ENCODE data around the genes SIAH2, MINDY4B and P2RY14.

GRCh38 chr3:149475043-149476148, 899 bp downstream of the TM4SF4 start:
- PRO-cap = no peak
CAGE:
- cytosol, long polyA plus RNA = no peak
- long polyA plus RNA = no peak
- nucleus, long polyA plus RNA = no peak

- PRO-cap = no peak
CAGE:
- cytosol, long polyA plus RNA = no peak
- long polyA plus RNA = no peak
- nucleus, long polyA plus RNA = no peak
Observed at GRCh38 chr3:149494117-149494528, 19.6 kb downstream of the TM4SF4 start.

- PRO-cap = no peak
CAGE:
- cytosol, long polyA plus RNA = no peak
- long polyA plus RNA = no peak
- nucleus, long polyA plus RNA = no peak
Observed at GRCh38 chr3:149593259-149593714, 64.5 kb downstream of the WWTR1 start.

DNA sequence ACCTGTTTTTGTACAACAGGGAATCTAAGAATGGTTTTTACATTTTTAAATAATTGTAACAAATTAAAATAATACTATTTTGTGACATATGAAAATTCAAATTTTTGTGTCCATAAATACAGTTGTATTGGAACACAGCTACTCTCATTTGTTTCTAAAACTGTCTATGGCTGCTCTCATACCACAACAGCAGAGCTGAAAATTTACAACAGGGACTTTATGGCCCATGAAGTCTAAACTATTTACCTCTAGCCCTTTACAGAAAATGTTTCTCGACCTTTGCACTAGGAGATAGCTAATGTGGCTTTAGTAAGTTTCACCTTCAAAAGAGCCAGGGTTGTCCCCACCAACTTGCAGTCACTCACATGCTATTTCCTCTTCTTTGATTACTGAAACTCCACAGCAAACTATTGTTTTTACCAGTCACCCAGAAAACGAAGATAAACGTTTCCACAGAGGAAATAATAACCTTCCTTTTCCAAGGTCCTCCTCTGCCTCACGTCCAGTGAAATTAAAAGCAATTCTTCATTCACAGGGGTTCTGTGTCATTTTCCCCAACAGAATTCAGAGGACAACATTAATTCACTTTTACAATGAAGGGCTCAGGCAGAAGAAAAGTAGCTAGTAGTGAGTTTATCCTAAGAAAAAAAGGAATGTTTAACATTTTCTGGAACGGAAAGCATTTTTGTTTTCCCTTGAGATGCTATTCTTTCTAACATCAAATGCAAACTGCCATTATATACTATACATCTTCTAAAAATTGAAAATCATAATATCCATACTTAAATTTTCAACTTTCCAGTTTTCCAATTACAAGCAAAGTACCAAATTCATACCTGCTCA, 48.2 kb downstream of the WWTR1 start:
- PRO-cap = no peak
CAGE:
- cytosol, long polyA plus RNA = no peak
- long polyA plus RNA = no peak
- nucleus, long polyA plus RNA = no peak

DNA sequence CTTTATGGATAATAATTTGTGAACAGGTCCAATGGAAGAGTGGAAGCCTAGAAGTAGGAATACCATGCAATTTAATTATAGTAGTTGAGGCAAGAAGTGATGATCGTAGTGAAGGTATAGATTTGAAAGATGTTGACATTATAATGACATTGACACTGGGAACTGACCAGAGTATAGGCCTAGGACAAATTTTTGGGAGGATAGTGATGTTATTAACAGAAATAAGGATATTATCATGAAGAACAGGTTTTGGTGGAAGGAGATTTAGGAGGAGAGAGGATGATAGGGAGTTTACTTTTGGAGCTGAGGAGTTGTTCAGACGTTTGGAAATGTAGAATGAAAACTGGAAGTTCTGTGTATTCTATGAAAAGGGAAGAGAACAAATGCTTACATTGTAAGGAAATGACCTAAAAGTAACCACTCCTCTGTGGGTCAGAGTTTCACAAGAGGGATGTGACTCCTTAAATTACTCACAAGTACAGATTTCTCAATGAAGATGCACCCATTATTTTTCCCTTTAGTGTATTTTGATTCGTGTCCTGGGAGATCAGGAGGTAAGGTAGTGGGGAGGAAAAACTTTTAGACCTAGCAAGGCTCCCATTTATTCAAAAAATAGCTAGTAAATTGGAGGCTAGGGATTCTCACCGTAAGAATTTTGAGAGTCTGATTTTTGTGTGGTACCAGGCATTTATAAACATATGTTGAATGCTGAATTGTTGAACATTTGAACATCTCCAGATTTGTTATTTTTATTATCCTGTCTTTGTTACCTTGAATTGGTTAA, 3.9 kb downstream of the RNF13 start:
- PRO-cap = no peak
CAGE:
- cytosol, long polyA plus RNA = no peak
- long polyA plus RNA = no peak
- nucleus, long polyA plus RNA = no peak

GRCh38 chr3:149968703-149969685, 1.7 kb downstream of the PFN2 start:
- PRO-cap = no peak
CAGE:
- cytosol, long polyA plus RNA = no peak
- long polyA plus RNA = no peak
- nucleus, long polyA plus RNA = no peak

DNA sequence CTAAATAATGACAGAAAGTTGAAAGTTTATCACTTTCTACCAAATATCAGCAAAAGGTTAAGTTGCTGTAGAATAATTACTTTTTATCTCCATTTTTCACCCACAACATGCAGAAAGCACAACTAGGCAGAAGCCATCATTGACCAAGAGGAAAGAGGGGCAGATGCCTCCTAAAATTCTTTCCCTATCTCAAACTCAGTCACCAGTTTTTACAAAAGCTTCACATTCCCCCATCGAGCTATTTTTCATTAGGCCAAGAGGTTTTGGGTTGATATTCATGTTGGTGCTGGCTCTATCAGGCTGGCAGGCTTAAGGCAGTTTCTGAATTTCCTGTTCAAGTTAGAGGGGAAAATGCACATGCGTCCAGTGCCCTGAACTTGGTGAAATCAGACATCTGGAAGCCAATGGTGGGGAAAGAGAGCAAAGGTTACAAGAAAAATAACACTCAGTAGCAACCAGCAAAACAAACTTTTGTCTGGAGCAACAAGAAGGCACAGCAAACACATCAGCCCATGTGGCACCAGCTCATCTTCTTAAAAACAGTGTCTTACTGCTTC, 155.8 kb upstream of the TSC22D2 start:
- PRO-cap = no peak
CAGE:
- cytosol, long polyA plus RNA = no peak
- long polyA plus RNA = no peak
- nucleus, long polyA plus RNA = no peak

- PRO-cap = no peak
CAGE:
- cytosol, long polyA plus RNA = no peak
- long polyA plus RNA = no peak
- nucleus, long polyA plus RNA = no peak
Observed at GRCh38 chr3:150253261-150254069, 154.6 kb upstream of the TSC22D2 start.

DNA sequence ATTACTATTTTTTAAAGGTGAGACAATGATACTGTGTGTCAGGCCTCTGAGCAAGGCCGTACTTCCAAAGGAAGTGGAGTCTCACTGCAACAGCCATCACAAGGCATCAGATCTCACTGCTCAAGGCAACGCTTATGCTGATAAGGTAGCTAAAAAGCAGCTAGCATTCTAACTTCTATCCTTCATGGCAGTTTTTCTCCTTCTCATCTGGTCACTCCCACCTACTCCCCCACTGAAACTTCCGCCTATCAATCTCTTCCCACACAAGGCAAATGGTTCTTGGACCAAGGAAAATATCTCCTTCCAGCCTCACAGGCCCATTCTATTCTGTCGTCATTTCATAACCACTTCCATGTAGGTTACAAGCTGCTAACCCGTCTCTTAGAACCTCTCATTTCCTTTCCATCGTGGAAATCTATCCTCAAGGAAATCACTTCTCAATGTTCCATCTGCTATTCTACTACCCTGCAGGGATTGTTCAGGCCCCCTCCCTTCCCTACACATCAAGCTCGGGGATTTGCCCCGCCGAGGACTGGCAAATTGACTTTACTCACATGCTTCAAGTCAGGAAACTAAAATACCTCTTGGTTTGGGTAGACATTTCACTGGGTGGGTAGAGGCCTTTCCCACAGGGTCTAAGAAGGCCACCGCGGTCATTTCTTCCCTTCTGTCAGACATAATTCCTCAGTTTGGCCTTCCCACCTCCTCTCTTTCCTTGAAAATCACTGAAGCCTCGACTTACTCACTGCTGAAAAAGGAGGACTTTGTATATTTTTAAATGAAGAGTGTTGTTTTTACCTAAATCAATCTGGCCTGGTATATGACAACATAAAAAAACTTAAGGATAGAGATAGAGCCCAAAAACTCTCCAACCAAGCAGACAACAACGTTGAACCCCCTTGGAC, 2.1 kb upstream of the SELENOT start:
- PRO-cap = no peak
CAGE:
- cytosol, long polyA plus RNA = no peak
- long polyA plus RNA = no peak
- nucleus, long polyA plus RNA = no peak

- PRO-cap = no peak
CAGE:
- cytosol, long polyA plus RNA = no peak
- long polyA plus RNA = no peak
- nucleus, long polyA plus RNA = no peak
Observed at GRCh38 chr3:150724862-150725469, 21.2 kb upstream of the ERICH6 start.

DNA sequence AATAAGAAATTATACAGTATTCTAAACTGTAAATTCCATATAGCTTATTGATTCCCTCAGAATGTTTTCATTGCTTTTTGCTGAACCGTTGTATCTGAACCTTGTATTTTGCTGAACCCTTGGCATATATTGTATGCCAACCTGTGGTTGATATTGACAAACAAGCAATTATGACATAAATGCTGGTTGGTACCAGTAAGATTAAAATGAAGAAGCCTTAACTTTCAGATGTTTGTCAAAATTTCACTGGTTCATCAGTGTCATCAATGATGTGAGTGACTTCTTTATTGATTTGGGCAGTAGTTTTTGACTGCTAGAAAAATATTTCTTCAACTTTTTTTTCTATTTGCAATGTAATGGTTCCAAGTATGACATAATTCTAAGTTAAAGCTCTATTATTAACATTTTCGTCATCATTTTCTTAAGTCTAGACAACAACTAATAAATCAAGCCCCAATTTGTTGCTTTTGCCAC, 25.5 kb upstream of the ERICH6 start:
- PRO-cap = no peak
CAGE:
- cytosol, long polyA plus RNA = no peak
- long polyA plus RNA = no peak
- nucleus, long polyA plus RNA = no peak

- PRO-cap = no peak
CAGE:
- cytosol, long polyA plus RNA = no peak
- long polyA plus RNA = no peak
- nucleus, long polyA plus RNA = no peak
Observed at GRCh38 chr3:150744570-150745086, 18.3 kb downstream of the SIAH2 start.

- PRO-cap = bidirectional peak, plus-strand start at chr3:150763229, minus-strand start at chr3:150763165; bidirectional peak, plus-strand start at chr3:150763610, minus-strand start at chr3:150763460
CAGE:
- cytosol, long polyA plus RNA = no peak
- long polyA plus RNA = no peak
- nucleus, long polyA plus RNA = no peak
Observed at GRCh38 chr3:150763033-150763708, at the start of gene SIAH2. SIAH2 (minus strand) TSS chr3:150763169.

DNA sequence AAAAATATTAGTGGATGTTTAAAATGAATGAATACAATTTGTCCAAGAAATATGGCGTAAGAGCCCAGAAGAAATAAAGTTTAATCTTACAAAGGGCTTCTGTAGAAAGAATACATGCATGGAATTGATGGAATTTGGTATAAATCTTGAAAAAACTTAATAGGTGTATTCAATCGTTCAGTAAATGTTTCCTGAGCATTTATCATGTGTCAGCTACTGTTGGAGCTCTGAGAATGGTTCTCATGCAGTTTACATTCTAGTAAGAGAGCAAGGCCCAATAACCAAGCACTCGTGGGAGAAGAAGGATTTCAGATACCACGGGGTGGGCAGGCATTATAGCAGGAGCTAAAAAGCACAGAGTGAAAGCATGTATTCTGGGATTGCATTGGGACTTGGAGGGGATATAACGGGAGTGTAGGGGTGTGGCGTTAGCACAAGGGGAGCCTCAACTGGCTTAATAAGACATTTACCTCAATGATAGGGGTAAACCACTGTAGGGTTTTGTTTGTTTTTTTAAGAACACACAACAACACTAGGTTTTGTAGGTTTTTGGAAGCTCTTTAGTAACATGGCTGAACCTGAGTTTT, 1.5 kb upstream of the SIAH2 start:
- PRO-cap = no peak
CAGE:
- cytosol, long polyA plus RNA = no peak
- long polyA plus RNA = no peak
- nucleus, long polyA plus RNA = no peak

DNA sequence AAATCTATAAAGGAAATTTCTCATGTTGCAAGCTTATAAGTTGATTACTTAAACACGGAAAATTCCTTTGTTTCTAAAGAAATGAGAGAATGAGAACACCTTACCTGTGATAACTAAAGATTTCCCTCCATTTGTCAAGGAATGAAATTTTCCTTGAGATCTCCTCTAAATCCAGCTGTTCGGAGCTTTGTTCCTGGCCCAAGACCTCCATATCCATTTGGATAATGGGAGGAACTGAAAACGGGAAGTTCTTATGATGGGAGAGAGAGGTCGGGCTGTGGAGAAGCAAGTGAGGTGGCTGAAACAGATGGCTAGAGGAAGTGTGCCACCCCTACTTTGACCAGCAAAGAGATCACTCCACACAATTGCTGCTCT, at the start of gene MINDY4B:
Gene MINDY4B, minus strand, starts transcription at position 217 of the 375 bp plus-strand sequence.
- PRO-cap = no peak
CAGE:
- cytosol, long polyA plus RNA = no peak
- long polyA plus RNA = no peak
- nucleus, long polyA plus RNA = no peak

- PRO-cap = no peak
CAGE:
- cytosol, long polyA plus RNA = no peak
- long polyA plus RNA = no peak
- nucleus, long polyA plus RNA = no peak
Observed at GRCh38 chr3:151086500-151087638, 1.4 kb downstream of the MED12L start.

- PRO-cap = no peak
CAGE:
- cytosol, long polyA plus RNA = no peak
- long polyA plus RNA = no peak
- nucleus, long polyA plus RNA = no peak
Observed at GRCh38 chr3:151278226-151279019, at the start of gene P2RY14. P2RY14 (minus strand) TSS chr3:151278542.

DNA sequence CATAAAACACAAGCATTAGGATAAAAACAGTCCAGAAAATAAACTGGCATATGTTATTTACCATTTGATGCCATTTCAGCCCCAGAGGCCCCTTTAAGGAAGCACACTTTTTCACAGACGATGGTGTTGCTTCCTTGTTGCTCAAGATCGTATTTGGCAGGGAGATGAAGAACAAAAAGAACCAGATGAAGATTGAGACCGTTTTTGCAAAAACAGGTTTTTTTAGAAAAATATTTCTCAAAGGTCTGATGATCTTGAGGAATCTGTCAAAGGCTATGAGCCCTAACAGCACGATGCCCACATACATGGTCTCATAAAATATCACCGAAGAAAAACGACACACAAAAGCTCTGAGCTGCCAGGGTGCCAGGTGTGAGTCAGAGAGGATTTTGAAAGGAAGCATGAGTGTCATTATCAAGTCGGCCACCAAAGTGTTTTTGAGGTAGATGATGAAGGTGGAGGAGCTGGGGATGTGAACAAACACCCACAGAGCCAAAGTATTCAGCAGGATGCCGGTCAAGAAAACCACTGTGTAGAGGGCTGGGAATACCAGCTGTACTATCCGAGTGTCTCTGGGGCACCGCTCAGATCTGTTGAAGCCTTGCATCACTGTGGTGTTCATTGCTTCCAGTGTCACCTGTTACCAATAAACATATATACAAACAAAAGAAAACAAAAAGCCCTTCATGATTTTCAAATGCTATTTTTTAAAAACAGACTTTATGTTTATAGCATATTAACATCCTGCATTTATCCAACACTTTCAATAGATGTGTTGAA, 788 bp downstream of the P2RY13 start:
- PRO-cap = no peak
CAGE:
- cytosol, long polyA plus RNA = no peak
- long polyA plus RNA = no peak
- nucleus, long polyA plus RNA = no peak

DNA sequence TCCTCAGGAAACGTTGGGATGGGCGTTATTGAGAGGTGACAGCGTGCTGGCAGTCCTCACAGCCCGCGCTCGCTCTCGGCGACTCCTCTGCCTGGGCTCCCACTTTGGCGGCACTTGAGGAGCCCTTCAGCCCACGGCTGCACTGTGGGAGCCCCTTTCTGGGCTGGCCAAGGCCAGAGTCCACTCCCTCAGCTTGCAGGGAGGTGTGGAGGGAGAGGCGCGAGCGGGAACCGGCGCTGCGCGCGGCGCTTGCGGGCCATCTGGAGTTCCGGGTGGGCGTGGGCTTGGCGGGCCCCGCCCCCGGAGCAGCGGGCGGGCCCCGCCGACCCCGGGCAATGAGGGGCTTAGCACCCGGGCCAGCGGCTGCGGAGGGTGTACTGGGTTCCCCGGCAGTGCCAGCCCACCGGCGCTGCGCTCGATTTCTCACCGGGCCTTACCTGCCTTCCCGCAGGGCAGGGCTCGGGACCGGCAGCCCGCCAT, 54.5 kb downstream of the SUCNR1 start:
- PRO-cap = no peak
CAGE:
- cytosol, long polyA plus RNA = no peak
- long polyA plus RNA = no peak
- nucleus, long polyA plus RNA = no peak

- PRO-cap = no peak
CAGE:
- cytosol, long polyA plus RNA = no peak
- long polyA plus RNA = no peak
- nucleus, long polyA plus RNA = no peak
Observed at GRCh38 chr3:152199188-152199912, 69.4 kb upstream of the MBNL1 start.

Data from A549 (cell line).